Lower leg skin (tissue), 2 donors: ENCODE data around the genes XAF1, RNASEK, YBX2, ACAP1, TNK1, SPEM2, CHRNB1 and SLC35G6.

- PRO-cap = no peak
- RAMPAGE, long total RNA, 2 experiments = no peak in any of the 2 experiments
These were observed 108.0 kb downstream of the AIPL1 start for GRCh38 chr17:6326889-6327406.

- PRO-cap = no peak
- RAMPAGE, long total RNA, 2 experiments = start-site peak on the minus strand in 1 of 2 experiments, at chr17:6453154-6453274 at its widest, 32 reads per replicate
These were observed 8.8 kb downstream of the PIMREG start for GRCh38 chr17:6452763-6453682.

- PRO-cap = no peak
- RAMPAGE, long total RNA, 2 experiments = no peak in any of the 2 experiments
These were observed 26.2 kb downstream of the PIMREG start for GRCh38 chr17:6470395-6470834.

DNA sequence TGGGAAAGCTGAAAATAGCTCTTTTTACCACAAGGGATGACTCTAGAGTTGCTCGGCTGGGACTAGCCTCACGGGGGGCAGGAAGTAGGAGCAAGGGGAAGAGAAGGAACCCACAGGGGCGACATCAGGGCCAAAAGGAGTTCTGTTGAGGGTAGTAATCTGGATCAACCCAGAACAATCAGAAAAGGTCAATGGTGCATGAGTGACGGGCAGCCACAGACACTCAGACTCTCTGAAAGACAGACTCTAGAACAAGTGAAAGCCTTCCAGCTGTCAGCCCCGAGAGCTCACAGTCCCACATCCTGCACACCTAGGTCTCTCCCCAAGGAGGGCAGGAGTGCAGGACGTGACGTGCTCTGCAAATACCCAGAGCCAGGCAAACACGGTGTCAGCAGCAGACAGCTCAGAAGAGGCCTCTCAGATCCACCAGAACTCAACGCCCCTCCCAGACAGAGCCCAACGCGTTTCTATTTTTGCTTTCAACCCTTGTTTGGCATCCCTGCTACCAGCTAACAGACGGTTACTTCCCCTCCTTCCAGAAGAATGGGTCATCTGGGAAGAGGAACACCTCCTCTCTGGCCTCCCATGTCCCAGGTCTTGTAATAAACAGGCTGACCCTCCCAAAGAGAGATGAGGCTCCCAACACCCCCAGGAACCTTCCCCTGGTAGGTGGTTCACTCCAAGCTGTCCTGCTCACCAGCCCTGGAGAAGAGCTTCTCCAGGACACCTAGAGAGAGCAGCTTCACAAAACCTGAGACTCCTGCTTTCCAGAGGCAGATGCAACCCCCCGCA lies 7.7 kb downstream of the PITPNM3 start:
- PRO-cap = unidirectional peak, plus-strand start at position 540 of the sequence
- RAMPAGE, long total RNA, 2 experiments = no peak in any of the 2 experiments

DNA sequence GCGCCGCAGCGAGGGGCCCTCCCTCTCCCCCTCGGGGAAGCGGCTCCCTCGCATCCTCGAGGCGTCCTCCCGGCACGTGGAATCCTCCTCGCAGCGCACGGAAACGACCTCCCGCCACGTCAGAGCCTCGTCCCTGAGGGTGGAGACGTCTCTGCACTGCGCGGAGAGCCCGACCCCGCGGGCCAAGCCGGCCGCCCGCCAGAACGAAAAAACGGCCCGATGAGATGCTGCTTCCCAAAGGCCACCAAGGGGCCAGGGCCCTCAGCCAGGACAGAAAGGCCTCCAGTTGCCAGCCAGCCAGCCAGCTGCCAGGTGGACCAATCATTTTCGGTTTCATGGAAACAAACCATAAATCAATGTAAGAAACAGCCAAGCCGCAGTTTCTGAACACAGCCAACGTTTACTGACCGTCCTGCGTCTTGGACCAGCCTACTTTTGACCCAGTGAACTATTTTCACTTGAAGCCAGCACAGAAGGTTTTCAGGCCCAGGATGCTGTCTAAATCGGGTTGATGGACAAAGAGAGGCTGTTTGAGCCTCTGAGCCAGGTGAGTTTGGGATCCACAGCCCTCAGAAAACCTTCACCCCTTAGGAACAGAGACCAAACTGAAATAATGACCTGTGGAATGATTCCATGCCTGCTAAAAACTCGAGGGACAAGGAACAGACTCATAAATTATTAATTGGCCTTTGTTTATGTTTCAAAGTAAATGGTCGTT lies 645 bp downstream of the C17orf100 start:
- PRO-cap = no peak
- RAMPAGE, long total RNA, 2 experiments = start-site peak on the minus strand in 1 of 2 experiments, centred at position 150 of the sequence, 12 reads per replicate

- PRO-cap = no peak
- RAMPAGE, long total RNA, 2 experiments = no peak in any of the 2 experiments
These were observed 27.0 kb downstream of the SLC13A5 start for GRCh38 chr17:6685859-6686810.

DNA sequence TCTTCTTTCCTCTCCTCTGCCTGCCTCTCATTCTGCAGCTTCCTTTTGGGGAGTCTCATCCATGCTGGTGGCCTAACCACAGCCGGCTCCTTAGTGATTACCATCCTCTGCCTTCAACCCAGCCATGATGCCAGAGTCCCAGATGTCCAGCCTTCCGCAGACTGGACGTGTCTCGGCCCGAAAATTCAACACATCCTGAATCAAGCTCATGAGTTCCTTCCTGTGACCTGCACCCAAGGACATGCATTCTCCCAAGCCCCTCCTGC lies 1.1 kb upstream of the SLC13A5 start:
- PRO-cap = no peak
- RAMPAGE, long total RNA, 2 experiments = no peak in any of the 2 experiments

GRCh38 chr17:6755019-6756291 lies at the start of gene XAF1:
XAF1 (plus strand) TSS chr17:6756046.
- PRO-cap = unidirectional peak, plus-strand start at chr17:6755380
- RAMPAGE, long total RNA, 2 experiments = no peak in any of the 2 experiments

DNA sequence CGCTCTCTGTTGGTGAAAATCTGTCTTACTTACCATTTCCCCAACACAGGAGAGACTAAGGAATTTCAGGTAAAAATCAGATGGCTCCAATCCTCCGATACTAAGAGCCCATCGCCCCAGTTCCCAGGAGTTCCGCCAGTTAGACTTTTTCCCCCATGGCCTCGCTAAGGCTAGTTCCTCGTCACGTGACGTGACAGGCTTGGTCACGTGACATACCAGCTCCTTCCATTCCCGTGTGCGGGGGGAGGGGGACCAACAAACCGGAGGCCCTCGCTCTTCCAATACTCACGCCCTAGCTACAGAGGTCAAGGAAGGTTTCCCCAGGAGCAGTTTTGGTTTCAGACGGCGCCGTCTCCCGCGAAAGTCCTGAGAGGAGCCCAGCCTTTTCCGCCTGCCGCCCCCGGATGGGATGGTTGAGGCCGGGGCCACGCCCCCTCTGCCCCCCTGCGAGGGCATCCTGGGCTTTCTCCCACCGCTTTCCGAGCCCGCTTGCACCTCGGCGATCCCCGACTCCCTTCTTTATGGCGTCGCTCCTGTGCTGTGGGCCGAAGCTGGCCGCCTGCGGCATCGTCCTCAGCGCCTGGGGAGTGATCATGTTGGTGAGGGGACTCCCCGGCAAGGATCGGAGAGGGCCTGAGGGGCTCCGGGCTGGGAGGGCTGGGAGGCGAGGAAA lies at the start of gene RNASEK:
Gene RNASEK (plus strand): TSS at position 462 of the 673 bp plus-strand sequence.
- PRO-cap = bidirectional peak, plus-strand start at position 482 of the sequence, minus-strand start at position 163 of the sequence
- RAMPAGE, long total RNA, 2 experiments = start-site peak on the plus strand in 2 of 2 experiments, centred at positions 459 to 470 of the sequence, 832 to 1,550 reads per replicate; start-site peak on the minus strand in 2 of 2 experiments, centred at positions 174 to 175 of the sequence, 63 to 104 reads per replicate

DNA sequence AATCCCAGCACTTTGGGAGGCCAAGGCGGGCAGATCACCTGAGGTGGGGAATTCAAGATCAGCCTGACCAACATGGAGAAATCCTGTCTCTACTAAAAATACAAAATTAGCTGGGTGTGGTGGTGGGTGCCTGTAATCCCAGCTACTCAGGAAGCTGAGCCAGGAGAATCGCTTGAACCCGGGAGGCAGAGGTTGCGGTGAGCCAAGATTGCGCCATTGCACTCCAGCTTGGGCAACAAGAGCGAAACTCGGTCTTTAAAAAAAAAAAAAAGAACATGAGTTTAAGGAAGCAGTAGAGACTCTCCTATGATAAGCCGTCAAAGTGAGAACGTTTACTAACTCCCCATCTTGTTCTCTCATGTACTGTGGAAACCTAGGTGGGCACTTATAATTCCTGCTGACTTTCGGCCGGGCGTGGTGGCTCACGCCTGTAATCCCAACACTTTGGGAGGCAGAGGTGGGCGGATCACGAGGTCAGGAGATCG lies 6.0 kb upstream of the ASGR2 start:
- PRO-cap = no peak
- RAMPAGE, long total RNA, 2 experiments = no peak in any of the 2 experiments

DNA sequence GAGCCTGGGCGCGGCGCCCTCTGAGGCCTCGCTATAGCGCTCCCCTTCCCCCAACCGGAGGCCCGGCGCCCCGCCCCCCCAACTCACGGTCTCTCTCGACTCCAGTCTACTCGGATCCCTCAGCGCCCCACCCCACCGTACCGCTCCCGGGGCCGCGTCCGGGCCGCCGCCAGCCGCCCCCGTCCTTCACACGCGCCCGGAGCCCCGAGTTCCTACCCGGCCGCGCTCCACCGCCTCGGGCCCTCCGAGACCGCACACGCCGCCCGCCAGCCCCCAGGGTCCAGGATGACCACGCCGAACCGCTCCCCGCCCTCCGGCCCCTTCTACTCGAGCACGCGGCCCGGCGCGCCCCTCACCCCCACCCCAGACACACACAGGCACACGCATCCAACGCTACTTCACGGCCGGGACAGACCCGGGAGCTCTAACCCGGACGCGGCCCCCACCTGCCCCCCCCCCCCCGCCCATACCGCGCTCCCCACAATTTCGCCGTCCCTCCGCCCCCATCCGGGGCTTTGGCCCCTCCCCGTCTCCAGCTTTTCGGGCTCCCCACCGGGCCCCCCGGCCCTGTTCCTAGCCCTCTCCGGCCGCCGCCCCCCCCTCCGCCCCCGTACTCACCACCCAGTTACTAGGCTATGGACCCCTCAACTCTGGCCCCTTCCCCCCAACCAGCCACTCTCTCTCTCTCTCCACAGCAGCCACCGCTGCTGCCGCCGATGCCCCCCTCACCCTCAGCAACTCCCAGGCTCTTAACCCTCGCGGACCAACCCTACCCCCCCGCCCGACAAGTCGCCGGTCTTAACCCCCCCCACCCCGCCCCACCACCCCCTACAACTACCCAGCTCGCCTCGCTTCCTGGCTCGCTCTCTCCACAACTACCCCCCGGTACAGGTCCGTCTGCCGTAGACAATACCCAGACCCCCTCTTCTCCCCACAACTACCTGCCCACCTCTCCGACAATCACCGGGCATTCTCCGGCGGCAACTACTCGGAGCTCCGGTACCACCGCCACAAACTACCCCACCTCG lies 1.1 kb downstream of the PHF23 start:
- PRO-cap = bidirectional peak, plus-strand start at position 104 of the sequence, minus-strand start outside the sequence; bidirectional peak, plus-strand start at position 529 of the sequence, minus-strand start at position 454 of the sequence
- RAMPAGE, long total RNA, 2 experiments = no peak in any of the 2 experiments

DNA sequence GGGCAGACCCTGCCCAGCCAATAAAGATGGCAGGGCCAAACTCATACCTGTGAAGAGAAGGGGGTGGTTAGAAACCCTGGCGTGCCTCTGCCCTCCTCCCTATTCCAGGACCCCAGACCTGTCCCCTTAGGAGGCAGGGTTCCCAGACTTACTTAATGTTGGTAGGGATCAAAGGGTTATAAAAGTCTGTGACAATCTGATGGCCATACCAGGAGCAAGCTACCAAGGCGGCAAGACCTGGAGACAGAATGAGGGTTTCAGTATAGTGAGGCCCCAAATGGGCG lies 1.8 kb downstream of the CLDN7 start:
- PRO-cap = no peak
- RAMPAGE, long total RNA, 2 experiments = no peak in any of the 2 experiments

- PRO-cap = no peak
- RAMPAGE, long total RNA, 2 experiments = no peak in any of the 2 experiments
These were observed 3.8 kb upstream of the CLDN7 start for GRCh38 chr17:7266089-7266389.

- PRO-cap = unidirectional peak, minus-strand start at chr17:7294612
- RAMPAGE, long total RNA, 2 experiments = no peak in any of the 2 experiments
These were observed at the start of gene YBX2 for GRCh38 chr17:7294324-7295274. YBX2 (minus strand) TSS chr17:7294639.

DNA sequence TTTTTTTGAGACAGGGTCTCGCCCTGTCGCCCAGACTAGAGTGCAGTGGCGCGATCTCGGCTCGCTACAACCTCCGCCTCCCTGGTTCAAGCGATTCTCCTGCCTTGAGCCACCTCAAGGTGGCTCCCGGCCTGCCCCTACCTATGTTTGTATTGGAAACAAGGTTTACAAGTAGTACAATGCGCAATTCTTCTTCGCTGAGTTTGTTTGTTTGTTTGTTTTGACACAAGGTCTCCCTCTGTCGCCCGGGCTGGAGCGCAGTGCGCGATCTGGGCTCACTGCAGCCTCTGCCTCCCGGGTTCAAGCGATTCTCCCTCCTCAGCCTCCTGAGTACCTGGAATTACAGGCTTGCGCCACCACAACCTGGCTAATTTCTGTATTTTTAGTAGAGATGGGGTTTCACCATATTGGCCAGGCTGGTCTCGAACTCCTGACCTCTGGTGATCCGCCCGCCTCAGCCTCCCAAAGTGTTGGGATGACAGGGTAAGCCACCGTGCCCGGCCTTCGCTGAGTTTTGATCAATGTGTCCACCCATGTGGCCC lies 907 bp upstream of the YBX2 start:
- PRO-cap = no peak
- RAMPAGE, long total RNA, 2 experiments = no peak in any of the 2 experiments

GRCh38 chr17:7336314-7336853 lies at the start of gene ACAP1:
ACAP1 (plus strand) TSS chr17:7336529.
- PRO-cap = unidirectional peak, plus-strand start at chr17:7336532
- RAMPAGE, long total RNA, 2 experiments = start-site peak on the plus strand in 1 of 2 experiments, at chr17:7336514-7336539 at its widest, 7 reads per replicate

GRCh38 chr17:7380722-7381823 lies at the start of gene TNK1:
TNK1 (plus strand) TSS chr17:7381089.
- PRO-cap = bidirectional peak, plus-strand start at chr17:7381091, minus-strand start at chr17:7380971
- RAMPAGE, long total RNA, 2 experiments = start-site peak on the plus strand in 1 of 2 experiments, at chr17:7381065-7381095 at its widest, 11 reads per replicate

DNA sequence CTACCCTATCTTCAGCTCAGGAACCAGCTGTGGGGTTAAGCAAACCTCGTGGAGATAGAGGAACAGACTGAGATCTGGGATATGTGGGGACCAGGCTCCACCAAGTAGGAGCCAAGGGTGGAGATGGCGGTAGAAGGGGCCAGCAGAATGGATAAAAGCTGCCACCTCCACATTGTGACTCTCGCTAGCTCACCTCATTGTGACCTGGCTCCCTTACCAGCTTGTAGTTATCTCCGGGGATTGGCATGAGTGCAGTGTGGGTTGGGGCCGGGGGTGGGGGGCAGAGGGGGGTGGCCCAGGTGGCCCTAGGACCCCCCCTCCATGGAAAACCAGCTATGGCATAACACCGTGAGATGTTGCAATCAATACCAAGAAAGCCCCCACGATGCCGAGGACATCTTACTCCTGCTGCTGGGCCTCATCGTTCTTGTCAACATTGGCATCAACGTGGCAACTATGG lies at the start of gene SPEM2:
Gene SPEM2 (plus strand): TSS at position 249 of the 460 bp plus-strand sequence.
- PRO-cap = no peak
- RAMPAGE, long total RNA, 2 experiments = no peak in any of the 2 experiments

- PRO-cap = unidirectional peak, plus-strand start at chr17:7445064
- RAMPAGE, long total RNA, 2 experiments = no peak in any of the 2 experiments
These were observed at the start of gene CHRNB1 for GRCh38 chr17:7444694-7445175. CHRNB1 (plus strand) TSS chr17:7445061.

DNA sequence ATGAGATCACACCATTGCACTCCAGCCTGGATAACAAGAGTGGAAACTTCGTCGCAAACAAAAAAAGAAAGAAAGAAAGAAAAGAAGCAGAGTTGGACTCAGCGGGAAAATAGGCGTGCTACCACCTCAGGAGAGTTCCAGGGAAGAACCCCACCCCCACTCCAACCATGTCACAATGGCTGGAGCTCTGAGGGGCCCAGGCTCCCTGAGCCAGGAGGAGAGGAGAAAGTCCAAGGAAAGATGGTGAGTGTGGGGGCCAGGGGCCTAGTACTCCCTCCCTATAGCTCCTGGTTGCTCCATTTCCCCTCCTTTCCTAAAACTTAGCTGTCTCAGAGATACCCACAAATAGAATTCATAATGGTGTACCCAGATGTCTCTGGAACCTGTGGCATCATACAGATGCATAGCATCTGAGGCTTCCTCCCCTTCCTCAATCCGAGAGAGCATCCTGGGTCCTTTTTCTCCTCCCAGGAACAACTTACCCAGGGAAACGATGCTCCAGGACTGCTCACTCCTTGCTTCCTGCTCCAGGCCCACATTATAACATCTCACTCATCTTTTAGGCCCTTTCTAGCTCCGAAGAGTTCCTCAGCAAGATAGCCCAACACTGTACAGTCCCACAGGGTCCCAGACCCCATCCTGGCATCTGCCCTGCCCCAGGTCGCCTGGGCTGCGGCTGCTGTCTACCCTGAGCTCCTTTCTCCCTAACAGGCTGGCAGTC lies at the start of gene SLC35G6:
Gene SLC35G6 (plus strand): TSS at position 170 of the 721 bp plus-strand sequence.
- PRO-cap = no peak
- RAMPAGE, long total RNA, 2 experiments = no peak in any of the 2 experiments